ENCODE data around the genes HSD17B3, PRXL2C and ANP32B.

GRCh38 chr9:95876186-95876588 is 696 bp downstream of the ERCC6L2 start:
- RAMPAGE, long total RNA, result no peak
- RRBS, result no CpG with 5 or more reads among the region's 7 CpGs

DNA sequence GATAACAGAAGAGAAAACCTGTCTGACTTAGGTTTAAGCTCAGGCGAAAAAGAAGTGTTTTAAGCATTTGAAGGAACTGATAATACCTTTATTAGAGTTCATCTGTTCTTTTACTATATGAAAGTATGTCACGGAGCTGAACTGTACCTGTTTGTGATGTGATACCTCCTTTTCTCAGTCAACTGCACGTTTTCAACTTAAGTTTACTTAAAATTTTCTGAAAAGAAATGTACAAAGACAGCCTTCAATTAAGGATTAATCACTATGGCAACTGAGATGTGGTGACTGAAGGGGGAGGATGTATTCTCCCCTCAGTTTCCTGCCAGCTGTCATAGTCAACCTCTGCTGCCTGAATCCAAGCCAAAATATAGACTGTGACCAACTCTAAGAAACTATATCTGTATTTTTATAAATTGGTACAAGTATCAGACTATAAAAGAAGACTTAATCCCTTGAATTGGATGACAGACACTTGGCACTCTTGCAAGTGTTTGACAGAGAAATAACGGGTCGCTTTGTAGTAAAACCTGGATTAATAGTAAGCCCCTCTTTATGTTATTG is 106.2 kb downstream of the ERCC6L2 start:
- RAMPAGE, long total RNA, result no peak
- RRBS, result no CpG with 5 or more reads among the region's 5 CpGs

DNA sequence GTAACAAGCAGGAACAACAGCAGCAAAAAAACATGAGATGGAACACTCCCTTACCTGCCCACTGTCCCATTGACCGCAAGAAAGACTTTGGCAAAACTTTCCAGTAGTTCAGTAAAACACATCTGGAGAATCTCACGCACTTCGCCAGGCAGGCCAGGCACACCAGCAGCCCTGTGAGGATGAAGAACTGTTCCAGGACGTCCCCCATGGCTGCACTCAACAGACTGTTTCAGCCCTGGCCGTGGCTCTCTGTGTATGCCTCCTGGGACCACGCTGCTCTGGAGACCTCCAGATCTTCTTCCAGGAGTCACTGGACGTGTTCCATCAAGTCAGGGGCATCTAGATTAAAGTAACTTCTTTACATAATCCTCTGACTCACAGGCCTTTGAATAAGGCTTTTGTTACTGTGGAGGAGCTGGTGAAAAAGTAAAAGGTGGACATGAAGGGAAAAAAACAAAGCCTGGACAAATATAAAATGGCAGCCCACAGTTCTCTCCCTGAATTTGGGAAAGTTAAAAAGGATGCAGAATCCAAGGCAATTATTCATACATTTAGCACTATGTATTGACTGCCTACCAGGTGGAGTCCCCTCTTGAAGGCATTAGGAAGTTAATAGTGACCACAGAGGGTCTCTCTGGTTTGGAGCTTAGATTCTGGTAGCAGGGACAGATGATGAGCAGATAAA is at the start of gene HSD17B3:
Gene HSD17B3, minus strand, starts transcription at position 280 of the 685 bp plus-strand sequence.
- RAMPAGE, long total RNA, result no peak
- RRBS, result no CpG with 5 or more reads among the region's 7 CpGs

- RAMPAGE, long total RNA, result no peak
- RRBS, result no CpG with 5 or more reads among the region's 8 CpGs
These were observed 4.5 kb downstream of the ZNF367 start for GRCh38 chr9:96413326-96414412.

DNA sequence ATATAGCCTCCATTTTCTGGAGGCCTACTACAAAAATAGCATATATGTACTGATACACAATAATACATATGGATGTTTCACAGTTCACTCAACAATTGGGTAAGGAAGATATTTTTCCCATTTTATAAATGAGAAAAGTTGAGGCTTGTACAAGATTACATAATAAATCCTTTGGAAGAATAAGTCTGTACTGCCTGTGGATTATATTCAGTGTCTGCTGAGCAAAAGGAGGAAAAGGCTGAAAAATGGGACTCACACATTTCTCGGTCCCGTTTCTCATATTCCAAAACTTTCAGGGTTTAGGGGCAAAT is 1.8 kb upstream of the ZNF367 start:
- RAMPAGE, long total RNA, result no peak
- RRBS, result no CpG with 5 or more reads among the region's 2 CpGs

- RAMPAGE, long total RNA, result no peak
- RRBS, result no CpG with 5 or more reads among the region's 15 CpGs
These were observed 15.4 kb downstream of the HABP4 start for GRCh38 chr9:96465126-96465960.

GRCh38 chr9:96514458-96514899 is 64.5 kb downstream of the HABP4 start:
- RAMPAGE, long total RNA, result no peak
- RRBS, result no CpG with 5 or more reads among the region's 6 CpGs

DNA sequence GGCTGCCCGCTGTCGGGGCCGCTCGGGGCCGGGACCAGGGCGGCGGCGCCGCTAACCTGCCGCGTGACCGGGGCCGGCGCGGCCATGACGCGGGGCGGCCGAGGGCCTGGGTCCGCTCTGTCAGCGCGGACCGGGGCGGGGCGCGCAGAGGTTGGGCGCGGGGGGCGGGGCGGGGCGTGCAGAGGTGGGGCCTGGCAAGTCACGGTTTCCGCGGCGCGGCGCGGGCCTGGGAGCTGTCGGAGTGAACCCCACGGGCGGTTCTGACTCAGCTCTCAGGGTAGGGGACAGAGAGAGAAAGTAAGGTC is at the start of gene PRXL2C:
Gene PRXL2C, minus strand, starts transcription at position 122 of the 305 bp plus-strand sequence.
- RAMPAGE, long total RNA, result no peak
- RRBS, result 2% methylated on average over 23 of the region's 41 CpGs

GRCh38 chr9:96793884-96794466 is 16.1 kb upstream of the ZNF510 start:
- RAMPAGE, long total RNA, result no peak
- RRBS, result no CpG with 5 or more reads among the region's 5 CpGs

DNA sequence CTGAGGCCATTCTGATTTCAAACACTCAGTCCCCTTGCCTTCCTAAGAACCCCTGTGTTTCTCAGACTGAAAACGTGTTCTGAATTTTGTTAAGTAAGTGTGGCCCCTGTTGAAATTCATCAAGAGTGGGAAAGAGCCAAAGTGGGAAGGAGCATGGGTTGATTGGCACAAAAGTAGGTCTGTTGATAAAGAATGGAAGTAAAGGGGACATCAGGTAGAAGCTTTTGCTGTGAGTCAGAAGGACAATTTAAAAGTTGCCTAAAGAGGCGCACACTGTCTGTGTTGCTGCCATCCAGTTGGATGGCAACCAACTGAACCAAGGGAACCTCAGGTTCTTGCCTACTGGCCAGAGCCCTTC is 219 bp upstream of the NUTM2G start:
- RAMPAGE, long total RNA, result no peak
- RRBS, result no CpG with 5 or more reads among the region's 2 CpGs

GRCh38 chr9:96937632-96938236 is 9.1 kb downstream of the NUTM2G start:
- RAMPAGE, long total RNA, result no peak
- RRBS, result no CpG with 5 or more reads among the region's 10 CpGs

DNA sequence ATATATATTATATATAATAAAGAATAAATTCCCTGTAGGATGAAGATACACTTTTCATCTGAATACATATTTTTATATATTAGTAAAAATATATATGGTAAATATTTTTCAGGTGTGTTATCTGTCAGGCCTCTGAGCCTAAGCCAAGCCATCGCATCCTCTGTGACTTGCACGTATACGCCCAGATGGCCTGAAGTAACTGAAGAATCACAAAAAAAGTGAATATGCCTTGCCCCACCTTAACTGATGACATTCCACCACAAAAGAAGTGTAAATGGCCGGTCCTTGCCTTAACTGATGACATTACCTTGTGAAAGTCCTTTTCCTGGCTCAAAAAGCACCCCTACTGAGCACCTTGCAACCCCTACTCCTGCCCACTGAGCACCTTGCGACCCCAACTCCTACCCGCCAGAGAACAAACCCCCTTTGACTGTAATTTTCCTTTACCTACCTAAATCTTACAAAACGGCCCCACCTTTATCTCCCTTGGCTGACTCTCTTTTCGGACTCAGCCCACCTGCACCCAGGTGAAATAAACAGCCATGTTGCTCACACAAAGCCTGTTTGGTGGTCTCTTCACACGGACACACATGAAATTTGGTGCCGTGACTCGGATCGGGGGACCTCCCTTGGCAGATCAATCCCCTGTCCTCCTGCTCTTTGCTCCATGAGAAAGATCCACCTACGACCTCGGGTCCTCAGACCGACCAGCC is 92.9 kb upstream of the CCDC180 start:
- RAMPAGE, long total RNA, result no peak
- RRBS, result no CpG with 5 or more reads among the region's 15 CpGs

DNA sequence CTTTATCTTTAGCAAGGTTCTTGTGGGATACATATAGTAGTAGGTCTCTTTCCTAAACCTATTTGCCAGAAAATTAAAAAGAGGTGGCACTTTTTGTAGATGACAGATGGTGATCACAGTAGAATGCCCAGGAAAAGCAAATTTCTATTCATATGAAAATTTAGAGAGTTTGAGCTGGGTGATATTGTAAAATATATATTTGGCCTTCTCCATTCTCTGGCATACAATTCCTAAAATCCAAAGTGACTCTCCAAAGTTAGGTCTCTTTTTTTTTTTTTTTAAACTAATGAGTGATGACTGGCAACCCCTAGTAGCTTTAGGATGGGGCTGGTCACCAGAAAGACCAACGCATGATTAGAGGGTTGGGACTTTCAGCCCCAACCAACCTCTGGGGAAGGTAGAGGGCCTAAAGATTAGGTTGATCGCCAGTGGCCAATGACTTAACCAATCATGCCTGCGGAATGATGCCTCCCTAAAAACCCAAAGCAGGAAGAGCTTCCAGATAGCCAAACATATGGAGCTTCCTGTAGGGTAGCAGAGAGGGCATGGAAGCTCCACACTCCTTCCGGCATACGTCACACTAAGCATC is 38.8 kb downstream of the TDRD7 start:
- RAMPAGE, long total RNA, result no peak
- RRBS, result no CpG with 5 or more reads among the region's 5 CpGs

DNA sequence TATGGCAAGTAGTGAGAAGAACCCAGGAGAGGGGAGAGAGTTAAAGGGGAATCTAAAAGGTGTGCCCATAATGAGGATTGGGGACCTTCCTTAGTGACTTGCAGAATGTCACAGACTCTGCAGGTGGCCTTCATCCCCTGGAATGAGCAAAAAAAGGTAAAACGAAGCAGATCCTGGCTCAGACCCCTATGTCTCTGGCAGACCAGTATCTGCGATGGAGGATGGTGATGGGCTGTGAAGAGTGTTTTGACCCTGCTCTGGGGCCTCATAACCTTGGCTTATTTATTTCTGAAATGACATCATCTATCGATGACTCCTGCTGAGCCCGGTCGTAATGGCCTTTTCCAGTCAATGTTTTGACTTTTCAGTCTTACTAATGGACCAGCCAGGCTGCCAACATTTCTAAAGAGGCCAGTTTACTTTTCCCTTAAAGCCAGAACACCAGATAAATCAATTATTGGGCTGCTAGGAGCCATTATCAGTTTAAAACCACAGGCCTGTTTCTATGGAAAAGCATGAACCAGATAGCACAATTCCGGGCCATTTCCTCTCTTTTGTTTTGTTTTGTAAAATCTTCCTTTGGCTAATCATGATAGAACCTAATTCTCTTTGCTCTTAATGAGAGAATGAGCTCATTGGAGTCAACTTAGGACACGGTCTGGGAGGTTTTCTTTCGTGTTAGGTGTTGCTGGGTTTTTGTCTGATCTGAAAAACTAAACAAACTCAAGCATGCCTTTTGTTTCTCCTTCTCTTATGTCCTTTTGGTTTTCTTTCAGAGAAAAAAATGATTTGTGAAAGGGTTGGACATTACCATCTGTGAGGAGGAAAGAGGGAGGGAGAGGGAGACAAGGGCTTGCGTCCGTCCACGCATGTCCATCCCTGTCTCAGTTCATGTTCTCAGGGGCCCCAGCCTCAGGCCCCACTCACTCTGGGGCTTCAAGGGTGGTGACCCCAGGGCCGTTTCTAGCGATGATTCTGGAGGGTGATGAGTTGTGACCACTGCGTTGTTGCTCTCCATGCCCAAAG is 3.3 kb downstream of the TMOD1 start:
- RAMPAGE, long total RNA, result no peak
- RRBS, result no CpG with 5 or more reads among the region's 14 CpGs

GRCh38 chr9:97557479-97558238 is 56.2 kb downstream of the TMOD1 start:
- RAMPAGE, long total RNA, result no peak
- RRBS, result no CpG with 5 or more reads among the region's 9 CpGs

GRCh38 chr9:97599482-97600536 is 33.4 kb downstream of the TSTD2 start:
- RAMPAGE, long total RNA, result no peak
- RRBS, result 9% methylated on average over 2 of the region's 9 CpGs

GRCh38 chr9:97601127-97601837 is 31.9 kb downstream of the TSTD2 start:
- RAMPAGE, long total RNA, result no peak
- RRBS, result no CpG with 5 or more reads among the region's 6 CpGs

GRCh38 chr9:97605655-97606869 is 27.1 kb downstream of the TSTD2 start:
- RAMPAGE, long total RNA, result no peak
- RRBS, result no CpG with 5 or more reads among the region's 5 CpGs

DNA sequence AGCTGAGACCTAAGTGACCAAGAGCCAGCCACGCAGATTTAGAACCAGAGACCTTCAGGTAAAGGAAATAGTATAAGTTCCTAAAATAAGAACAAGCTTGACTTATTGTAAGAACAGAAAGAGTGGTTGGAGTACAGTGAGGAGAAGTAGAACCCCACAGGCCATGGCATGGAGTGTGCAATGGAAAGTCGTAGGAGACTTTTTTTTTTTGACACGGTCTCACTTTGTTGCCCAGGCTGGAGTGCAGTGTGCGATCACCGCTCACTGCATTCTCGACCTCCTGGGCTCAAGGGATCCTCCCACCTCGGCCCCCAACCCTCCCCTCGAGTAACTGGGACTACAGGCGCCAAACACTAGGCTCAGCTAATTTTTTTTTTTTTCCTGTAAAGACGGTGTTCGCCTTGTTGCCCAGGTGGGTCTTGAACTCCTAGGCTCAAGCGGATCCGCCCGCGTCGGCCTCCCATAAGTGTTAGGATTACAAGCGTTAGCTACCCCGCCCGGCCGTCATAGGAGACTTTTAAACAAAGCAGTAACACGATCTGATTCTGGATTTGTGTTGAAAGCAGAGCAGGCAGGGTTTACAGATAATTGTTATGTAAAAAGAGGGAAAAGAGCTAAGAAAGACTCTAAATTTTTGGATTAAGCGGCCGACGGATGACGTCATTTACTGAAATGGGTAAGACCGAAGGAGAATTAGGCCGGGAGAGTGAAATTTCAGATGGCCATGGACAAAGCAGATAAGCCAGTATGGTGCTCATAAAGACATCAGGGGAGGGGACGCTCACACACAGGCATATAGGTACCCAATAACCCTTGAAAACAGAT is 773 bp downstream of the TSTD2 start:
- RAMPAGE, long total RNA, result no peak
- RRBS, result no CpG with 5 or more reads among the region's 28 CpGs

GRCh38 chr9:97982832-97983602 is at the start of gene ANP32B:
ANP32B (plus strand) TSS chr9:97983341.
- RAMPAGE, long total RNA, result start-site peak on the plus strand at chr9:97983518-97983572, 79 and 18 reads in 2 replicates
- RRBS, result 2% methylated on average over 35 of the region's 92 CpGs